ReNcell CX (cell line): ENCODE data around the genes PSME1 and RNF31.

DNA sequence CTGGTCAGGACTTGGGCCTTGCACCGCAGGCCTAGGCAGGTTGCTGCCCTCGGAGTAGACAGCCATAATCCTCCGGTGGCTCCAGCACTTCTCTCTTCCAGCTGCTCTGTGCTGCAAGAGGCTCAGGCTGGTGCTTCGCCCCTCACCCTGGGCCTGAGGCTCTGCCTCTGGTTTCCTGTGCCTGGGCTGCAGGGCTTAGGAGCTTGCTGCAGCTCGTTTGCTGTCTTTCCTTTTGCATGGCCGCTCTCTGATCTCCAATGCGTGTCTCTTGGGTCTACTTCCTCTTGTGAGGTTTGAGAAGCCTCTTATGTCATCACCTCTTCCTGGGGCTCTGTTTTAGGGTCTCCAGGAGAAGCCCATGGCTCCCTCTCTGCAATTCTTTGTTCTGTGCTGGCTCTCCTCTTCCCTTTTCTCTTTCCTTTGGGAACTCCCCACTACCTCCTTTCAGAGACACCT lies 969 bp upstream of the CEBPE start:
- PRO-cap, result no peak

- PRO-cap, result no peak
Measured at GRCh38 chr14:23160730-23161790, 22.4 kb downstream of the SLC7A8 start.

DNA sequence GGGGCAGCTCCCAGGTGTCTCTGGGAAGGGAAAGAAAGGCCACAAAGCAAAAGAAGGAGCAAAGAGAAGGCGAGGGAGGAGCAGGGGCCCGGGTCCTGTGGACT lies 897 bp upstream of the EFS start:
- PRO-cap, result no peak

DNA sequence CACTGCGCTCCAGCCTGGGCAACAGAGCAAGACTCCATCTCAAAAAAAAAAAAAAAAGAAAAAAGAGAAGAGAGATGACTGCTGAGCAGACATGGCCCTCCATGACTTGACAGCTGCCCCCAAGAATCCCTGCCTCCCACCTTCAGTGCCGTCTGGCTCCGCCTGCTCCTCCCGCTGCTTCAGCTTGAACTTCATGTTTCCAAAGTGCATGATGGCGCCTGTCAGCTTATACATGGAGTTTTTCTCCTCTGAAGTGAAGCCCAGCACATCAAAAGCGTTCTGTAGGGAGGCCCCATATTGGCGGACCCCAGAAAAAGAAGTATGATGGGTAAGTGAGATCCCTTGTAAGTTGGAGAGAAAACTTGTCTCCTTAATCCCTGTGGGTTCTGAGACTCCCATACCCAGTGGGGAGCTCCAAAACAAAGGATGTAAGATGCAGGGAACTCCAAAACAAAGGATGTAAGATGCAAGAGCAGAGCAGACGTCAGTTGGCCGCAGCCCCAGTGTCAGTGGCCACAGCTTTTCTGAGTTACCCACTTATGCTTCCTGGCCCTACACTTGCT lies 5.7 kb downstream of the MYH7 start:
- PRO-cap, result no peak

GRCh38 chr14:23487065-23487672 lies 17.7 kb downstream of the NGDN start:
- PRO-cap, result no peak

DNA sequence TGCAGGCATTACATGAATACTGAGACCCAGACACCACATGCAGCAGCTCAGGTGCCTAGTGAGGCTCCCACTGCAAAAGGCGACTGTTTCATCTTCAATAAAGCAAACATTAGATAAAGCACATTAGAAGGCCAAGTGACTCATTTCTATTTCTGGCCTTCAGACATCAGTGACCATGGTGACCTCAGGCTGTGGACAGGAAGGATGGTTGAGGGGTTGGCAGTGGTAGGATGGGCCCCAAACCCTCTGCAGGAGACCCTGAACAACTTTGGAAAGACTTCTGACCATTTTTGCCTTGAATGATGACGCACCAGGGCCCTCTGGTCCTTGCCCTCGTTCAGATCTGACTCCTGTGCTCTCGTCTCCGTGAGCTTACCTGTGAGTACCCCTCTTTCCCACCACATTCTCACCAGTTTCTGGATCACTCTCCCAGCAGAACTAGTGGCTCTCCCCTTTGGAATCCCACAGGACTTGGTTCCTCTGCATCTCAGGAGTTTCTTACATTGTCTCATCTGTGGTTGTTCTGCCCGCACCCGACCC lies 23.9 kb upstream of the JPH4 start:
- PRO-cap, result no peak

DNA sequence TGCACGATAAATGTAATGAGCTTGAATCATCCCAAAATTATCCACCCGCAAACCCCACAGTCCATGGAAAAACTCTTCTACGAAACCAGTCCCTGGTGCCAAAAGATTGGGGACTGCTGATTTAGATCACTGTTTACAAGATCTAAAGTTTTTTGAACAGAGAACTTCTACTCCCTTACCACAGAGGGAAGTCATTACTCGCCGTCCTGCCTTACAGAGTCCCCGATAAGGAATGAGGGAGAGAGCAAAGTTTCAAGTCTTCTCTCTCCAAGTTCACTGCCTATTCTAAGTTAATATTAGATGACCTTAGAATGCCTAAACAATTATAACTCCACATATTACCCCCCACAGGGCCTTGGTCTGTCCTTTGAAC lies 21.8 kb upstream of the DHRS4 start:
- PRO-cap, result no peak

DNA sequence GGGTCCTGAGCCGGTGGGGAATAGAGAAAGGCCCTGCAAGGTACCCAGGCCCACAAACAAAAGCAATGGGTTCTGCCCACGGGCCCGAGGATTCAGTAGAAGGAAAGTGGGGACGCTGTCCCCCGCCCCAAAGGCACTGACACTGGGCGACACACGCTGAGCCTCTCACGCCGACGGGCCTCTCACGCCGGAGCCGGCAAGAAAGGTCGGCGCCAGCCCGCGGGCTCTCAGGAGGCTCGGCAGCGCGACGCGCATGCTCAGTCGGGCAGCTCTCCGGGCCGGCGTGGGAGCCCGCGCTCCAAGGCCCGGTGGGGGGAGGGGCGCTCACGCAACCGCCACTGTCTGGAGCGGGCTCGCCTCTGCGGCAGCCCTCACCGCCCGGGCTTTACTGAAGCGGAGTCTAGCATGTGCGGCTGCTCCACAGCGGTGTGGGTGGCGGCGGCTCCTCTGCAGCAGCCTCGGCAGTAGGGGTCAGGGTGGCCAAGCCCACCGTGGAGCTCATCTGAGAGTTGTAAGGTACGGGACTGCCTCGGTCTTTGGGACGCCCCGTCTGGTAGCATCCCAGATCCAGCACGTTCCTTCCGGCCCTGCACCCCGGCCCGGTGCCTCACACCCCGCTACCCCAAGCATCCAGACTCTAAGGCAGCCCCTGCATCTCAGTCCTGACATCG lies 16.2 kb downstream of the DHRS4 start:
- PRO-cap, result no peak

DNA sequence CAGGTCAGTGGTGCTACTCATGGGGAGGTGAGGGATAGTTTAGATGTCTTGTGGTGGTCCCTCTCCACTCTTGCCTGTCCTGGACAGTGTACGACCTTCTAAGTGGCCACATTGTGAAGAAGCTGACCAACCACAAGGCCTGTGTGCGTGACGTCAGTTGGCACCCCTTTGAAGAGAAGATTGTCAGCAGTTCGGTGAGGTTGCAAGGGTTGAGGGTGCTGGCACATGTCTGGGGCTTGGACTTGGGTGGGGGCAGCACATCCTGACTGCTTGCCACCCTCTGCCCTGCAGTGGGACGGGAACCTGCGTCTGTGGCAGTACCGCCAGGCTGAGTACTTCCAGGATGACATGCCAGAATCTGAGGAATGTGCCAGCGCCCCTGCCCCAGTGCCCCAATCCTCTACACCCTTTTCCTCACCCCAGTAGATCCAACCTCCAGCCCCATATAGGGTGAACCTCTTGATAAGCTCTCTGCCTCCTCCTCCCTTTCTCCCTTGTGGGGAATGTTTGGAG lies 7.5 kb upstream of the FITM1 start:
- PRO-cap, result no peak

DNA sequence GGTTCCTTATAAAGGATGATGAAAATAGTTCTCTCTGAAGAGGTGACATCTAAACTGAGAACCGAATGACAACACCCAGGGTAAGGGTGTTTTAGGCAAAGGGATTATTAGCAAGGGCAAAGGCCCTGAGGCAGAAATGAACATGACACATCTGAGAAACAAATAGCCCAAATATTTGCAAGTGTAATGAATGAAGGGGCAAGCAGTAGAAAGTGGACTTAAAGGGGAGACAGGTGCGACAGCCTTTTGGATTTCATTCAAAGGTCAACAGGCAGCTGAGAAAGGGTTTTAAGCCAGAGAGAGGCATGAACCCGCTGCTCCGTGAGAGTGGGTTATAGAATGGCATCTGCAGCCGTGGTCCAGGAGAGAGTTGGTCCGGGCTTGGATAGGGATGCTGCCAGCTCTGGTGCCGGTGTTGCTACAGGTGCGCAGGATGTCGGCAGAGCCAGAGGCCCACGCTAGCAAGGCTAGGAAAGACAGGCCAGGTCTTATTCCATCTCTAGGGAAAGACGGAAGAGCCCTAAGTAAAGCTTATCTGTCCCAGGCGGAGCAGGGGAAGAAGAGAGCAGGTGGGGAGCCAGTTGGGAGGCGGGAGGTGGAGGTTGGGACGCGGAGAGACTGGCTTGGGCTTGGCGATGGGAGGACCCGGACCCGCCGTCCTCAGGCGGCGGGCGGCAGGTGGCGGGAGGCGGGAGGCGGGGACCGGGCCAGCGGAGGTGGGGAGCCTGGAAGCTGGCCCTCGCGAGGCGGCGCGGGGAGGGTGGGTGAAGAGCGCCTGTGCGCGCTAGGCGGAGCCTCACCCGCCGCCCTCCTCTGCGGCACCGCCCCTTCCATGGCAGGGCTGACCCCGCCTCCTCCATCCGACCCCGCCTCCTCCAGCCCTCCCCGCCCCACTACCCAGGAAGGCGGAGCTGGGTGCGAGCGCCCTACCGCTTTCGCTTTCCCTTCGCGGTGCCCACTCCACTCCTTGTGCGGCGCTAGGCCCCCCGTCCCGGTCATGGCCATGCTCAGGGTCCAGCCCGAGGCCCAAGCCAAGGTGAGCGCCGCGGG lies at the start of gene PSME1:
PSME1 (plus strand) TSS at position 929 of the 1,050 bp plus-strand sequence.
- PRO-cap, result bidirectional peak, plus-strand start at position 899 of the sequence, minus-strand start at position 674 of the sequence

DNA sequence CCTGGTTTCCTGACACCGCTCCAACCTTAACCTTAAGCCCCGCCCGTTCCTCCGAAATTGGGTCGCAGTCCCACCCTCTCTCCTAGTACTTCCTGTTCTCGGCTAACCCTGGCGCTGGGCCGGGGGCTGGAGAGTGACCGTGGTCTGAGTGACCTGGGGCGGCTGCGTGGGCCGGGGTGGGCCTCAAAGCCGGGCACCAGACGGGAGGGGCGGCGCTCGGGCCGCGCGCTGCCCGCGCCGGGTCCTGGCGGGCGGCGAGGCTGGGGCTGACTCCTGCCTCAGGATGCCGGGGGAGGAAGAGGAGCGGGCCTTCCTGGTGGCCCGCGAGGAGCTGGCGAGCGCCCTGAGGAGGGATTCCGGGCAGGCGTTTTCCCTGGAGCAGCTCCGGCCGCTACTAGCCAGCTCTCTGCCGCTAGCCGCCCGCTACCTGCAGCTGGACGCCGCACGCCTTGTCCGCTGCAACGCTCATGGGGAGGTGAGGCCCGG lies at the start of gene RNF31:
RNF31 (plus strand) TSS at position 83 of the 486 bp plus-strand sequence.
- PRO-cap, result bidirectional peak, plus-strand start at position 205 of the sequence, minus-strand start outside the sequence

- PRO-cap, result no peak
Measured at GRCh38 chr14:24177614-24178109, 5.8 kb downstream of the REC8 start.

GRCh38 chr14:24233137-24233346 lies 313 bp downstream of the GMPR2 start:
- PRO-cap, result no peak

GRCh38 chr14:24233347-24233886 lies 688 bp downstream of the GMPR2 start:
- PRO-cap, result no peak

- PRO-cap, result no peak
Measured at GRCh38 chr14:24300276-24300990, 783 bp downstream of the NOP9 start.

DNA sequence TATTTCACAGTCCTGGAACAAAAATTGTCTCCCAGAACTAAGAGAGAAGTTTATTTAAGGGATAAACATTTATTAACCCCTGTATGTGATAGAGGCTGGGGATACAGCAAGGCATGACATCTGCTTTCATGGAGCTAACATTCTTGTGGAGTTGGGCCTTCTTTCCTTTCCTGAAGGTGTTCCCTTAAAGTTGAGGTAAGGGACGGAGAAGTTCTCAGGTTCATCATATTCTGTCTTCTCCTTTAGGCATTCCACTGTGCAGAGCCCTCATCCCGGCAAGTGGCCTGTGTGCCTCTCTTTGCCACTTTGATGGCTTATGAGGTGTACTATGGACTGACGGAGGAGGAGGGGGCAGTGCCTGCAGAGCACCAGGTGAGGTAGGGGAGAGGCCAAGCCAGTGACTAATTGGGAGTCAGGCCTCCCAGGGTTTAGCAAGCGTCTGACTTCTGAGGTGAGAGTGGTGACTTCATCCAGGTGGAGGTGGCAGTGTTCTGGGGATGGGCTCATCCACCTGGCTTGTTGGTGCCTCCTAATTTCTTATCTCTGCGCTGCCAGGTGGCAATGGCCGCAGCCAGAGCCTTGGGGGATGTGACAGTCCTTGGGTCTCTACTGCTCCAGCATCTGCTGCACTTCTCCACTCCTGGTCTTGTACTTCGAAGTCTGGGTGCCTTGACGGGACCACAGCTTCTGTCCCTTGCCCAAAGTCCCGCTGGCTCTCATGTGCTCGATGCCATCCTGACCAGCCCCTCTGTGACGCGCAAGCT lies 4.0 kb downstream of the NOP9 start:
- PRO-cap, result no peak

DNA sequence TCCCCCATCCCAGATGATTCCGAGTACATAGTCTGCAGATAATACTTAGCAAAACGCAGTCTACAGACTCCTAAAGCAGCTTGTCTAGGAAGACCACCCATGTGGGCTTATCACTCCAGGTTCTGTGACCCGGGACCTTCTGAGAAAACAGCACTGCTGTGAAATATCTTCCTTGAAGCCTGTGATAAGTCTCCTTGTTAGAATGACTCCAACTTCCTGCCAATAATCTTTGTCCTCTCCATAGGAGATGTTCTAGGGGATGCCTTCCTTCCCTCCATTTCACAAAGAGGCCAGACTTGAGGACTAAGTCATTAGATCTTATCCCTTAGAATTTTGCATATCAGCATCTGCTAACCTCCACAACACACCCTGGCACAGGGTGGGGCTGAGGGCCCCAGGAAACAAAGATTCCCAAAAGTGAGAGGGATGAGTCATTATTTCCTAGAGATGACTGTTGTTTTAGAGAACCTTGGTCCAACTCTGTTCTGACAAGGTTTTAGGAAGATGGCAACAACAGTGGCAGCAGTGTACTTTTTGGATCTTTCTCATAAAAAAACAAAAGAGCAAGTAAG lies 5.9 kb downstream of the LTB4R start:
- PRO-cap, result no peak

DNA sequence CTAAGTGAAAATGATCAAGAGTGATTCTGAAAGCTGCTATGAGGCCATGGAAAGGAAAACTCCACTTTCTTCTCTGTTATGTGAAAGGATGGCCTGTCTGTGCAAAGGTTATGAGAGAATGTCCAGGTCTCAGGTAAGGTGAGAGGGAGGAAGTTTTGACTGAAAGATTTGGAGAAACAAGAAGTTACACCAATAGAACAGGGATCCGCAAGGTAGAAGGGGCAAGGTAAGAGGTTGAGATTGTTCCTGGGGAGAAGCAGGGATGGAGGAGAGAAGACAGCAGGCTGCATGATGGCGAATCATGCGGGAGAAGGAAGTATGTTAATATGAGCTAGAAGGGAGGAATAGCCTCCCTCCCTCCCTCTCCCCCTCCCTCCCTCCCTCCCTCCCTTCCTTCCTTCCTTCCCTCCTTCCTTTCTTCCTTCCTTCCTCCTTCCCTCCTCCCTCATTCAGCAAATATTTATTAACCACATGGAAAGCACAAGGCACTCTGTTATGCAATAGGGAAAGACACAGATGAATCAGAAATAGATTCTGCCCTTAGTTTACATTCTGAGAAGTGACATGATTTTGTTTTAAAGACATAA lies 14.1 kb upstream of the NFATC4 start:
- PRO-cap, result no peak

DNA sequence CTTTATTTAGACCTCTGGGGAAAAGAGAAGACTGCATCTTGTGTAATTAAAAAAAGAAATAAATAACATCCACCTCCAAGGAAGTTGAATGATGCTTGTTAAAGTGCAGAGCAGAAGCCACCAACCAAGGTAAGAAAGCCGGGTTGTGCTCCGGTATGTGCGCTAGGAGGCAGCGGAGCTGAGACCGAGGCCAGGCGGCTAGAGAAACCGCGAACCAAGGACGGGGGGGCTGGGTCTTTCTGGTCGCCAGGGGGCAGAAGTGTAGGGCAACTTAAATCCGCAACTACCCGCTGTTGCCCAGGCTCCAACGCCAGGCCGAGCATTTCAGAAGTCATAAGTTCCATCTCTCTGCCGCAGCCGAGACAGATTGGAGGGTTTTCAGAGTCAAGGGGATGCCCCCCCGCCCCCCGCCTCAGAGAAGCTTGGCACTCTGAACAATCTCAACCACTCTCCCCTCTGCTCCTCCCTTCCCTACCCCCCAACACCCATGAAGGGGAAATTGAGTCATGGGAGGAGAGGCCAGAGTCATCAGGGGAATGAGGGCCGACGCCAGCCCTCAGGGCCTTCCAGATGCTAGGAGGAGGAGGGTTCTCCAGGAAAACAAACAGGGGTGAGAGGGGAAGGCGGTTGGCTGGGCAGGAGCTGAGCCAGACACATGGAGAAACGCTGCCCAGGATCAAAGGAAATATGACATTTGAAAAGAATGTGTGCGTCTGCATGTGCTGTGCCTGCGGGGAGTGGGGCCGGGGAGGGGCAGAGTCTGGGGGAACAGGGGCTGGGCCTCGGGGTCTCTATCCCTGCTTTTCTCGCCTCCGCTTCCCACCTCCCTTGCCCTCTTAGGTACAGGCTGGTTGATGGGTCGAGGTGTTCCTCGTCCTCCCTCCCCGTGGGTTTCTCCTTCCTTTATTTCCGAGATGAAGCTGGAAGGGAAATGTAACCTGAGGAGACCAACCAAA lies 2.1 kb upstream of the NFATC4 start:
- PRO-cap, result unidirectional peak, plus-strand start at position 608 of the sequence

DNA sequence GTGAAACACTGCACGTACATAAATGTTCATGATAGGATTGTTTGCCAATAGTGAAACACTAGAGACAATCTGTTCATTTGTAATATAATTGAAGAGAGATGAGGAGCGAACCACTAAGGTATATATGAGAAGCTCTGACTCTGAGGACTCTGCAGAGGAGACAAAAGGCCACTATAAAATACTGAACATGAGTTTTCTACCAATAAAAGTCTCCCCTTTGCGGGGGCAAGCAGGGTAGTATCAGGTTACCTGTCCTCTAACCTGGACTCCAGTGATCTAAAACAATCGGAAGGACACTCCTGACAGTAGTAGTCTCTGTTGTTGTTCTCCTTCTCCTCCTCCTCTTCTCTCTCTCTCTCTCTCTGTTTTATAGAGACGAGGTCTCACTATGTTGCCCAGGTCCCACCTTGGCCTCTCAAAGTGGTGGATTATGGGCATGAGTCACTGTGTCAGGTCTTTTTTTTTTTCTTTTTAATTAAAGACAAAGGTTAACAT lies 6.1 kb upstream of the NYNRIN start:
- PRO-cap, result no peak